ENCODE measurements around a stretch of chr2.

DNA sequence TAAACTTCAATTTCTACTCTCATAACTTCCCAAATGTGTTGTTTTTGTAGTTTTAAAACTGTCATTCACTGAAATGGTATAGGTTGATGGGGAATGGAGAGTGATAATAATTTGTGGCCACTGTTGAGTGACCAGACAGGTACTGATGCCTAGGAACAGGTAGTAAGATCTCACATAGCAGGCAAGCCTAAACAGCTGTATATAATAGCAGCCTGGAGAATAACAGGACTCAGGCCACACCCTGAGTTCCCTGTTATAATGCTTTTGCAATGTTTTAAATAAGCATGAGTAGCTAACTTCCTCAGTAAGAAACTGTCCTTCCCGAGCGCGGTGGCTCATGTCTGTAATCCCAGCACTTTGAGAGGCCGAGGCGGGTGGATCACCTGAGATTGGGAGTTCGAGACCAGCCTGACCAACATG is 1.8 kb upstream of the CCDC93 start:
- RRBS: no CpG with 5 or more reads among the region's 6 CpGs

DNA sequence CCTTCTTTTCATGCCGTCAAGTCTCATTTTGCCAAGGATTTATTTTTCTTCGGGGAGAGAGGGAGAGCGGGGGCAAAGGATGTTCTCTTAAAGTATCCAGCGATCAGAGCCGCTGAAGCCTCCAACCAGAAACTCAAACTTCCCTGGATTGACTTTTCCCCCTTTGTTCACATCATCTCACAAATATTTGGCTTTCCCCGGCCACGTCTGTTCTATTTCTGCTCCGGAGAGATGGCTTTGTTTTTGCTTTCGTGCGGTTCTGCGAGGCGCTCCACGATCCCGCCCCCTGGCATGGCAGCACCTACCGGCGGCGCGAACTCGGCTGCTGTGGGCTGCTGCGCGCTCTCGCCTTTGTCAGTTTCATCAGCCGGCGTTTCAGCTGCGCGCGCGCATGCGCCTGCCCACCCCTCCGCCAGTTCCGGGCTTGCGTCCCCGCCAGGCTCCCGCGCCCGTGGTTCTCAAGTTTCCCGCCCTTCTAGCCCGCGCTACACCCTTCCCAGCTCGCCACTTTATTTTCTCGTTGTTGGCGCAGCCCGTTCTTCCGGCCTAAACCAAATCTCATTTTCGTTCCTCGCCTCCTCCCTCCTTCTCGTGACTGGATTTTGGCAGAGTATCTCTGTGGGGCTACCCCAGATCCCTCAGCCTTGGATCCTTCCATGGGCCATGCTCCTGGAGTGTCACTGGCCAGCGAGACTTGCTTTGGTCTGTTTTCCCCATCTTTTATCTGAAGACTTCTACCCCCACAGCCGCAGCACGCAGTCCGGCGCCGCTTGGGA is 98.0 kb downstream of the INSIG2 start:
- RRBS: 2% methylated on average over 26 of the region's 53 CpGs

GRCh38 chr2:118604271-118604878 is 243.1 kb downstream of the EN1 start:
- RRBS: no CpG with 5 or more reads among the region's 6 CpGs

DNA sequence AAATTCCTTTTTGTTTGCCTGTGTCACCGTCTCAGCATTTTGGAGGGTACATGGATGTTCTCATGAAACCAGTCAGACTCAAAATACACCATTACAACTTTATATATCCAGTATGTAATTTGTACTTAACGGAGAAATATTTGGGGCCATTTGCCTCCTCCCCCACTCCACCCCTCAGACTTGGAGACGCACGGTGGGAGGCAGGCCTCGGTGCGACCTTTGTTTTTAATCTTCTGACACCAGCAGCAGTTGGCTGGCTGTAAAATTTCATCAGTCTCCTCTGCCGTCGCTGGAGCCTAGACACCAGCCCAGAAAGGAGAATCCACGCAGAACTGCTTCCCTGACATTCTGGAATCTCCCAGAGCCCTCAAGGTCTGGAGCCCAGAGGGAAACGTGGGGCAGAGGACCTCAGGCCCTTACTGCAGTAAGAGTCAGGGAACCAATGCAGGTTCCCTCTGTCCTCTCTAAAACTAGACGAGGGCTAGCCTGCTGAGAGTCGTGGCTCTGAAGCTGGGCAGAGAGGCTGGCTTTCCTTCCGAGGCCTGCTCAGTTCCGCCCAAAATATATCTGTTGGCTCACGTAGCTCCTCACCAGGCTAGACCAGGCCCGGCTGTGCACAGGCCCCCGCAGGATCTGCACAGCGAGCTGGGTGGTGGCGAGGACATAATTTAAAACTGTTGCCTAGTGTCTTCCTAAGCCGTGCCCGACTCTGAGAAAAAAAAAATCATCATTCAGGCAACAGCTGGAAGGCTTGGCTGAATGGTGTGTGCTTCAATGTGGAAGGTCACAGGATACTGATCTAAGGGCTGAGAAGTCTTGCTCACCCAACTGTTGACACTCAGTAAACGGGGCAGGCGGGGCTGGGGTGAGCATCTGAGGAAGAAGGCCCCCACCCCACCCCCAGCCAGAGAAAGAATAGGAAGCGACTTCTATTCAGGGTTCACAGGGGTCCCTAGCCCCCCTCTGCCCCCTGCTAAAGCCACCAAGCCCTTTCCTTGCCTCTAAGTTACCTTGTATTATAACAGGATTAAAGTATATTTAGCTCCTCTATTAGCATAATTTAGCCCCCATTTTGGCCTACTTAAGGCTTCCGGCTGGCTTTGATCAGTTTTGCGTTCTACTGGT is 40.4 kb downstream of the EN1 start:
- RRBS: no CpG with 5 or more reads among the region's 26 CpGs

- RRBS: no CpG with 5 or more reads among the region's 10 CpGs
These were observed 1.7 kb downstream of the STEAP3 start for GRCh38 chr2:119225018-119225972.

DNA sequence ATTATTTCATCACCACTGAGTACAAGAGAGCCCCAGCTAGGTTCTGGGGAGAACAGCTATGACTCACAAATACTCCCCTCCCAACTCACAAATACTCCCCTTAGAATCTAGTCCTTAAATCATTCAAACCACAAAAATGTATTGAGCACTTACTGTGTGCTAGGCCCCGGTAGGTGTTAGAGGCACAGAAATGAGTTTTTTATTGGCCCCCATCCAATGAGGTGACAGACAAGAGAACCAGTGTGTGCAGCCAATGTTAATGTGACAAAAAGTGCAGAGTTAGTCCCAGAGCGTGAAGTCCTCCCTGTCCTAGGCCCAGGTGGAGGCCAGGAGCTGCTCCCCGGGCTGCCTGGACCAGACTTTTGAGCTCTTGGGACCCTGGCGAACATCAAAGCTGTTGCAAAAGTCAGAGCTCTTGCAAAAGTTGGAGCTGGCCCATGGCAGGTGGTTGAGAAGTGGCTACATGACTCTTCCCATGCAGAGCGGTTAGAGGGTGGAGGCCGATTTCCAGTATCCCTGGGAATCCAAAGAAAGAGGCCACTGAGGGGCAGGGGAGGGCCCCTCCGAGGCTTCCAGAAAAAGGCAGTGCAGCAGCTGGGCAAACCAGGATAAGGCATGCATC is 9.9 kb downstream of the STEAP3 start:
- RRBS: no CpG with 5 or more reads among the region's 7 CpGs

DNA sequence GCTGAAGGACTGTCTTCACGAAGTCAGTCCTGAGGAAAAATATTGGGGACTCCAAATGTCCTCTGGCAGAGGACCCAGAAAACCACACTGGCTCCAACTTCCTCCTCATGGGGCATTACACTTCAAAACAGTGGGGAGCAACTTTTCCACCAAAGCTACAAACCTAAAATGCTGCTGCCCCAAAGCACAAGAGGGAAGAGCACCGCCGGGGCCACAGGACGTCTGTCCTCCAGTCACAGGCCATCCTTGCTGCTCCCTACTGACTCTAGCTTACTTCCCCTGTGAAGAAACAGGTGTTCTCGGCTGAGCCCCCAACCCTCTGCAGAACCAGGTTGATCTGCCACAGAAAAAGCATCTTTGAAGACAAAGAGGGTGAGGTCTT is 40.7 kb downstream of the STEAP3 start:
- RRBS: no CpG with 5 or more reads among the region's 5 CpGs

DNA sequence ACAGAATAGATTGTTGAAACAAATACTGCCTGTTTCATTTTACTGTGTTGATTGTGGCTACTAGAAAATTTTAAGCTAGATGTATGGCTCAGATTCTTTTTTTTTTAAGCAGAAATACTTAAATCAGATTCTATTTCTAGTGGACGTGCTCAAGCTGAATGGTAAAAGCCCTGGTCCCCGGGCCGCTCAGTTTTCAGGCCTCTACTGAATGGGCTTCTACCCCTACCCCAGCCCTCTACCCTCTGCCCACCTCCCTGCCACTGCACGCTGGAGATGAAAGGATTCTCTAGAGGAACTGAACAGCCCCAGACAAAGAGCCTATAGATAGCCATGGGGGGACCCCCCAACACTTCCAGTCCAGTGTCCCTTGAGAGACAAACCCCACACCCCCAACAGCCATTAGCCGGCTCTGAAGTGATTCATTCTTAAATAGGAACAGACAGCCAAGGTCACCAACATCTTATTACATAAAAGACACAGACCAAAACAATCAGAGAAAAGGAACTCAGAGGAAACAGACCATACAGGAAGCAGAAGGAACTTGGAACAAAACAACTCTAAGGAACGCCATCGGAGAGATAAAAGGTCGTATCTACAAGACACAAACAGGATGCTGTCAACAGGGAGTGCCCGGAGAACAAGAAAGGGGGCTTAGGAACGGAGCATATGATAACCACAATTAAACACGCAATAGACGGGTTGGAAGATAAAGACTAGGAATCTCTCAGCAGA is 23.5 kb downstream of the TMEM37 start:
- RRBS: no CpG with 5 or more reads among the region's 12 CpGs

- RRBS: 100% methylated on average over 2 of the region's 8 CpGs
These were observed 33.2 kb downstream of the TMEM37 start for GRCh38 chr2:119464779-119465372.

- RRBS: no CpG with 5 or more reads among the region's 8 CpGs
These were observed 33.5 kb downstream of the SCTR start for GRCh38 chr2:119490665-119491325.

GRCh38 chr2:119596564-119597056 is 52.4 kb downstream of the CFAP221 start:
- RRBS: no CpG with 5 or more reads among the region's 7 CpGs

GRCh38 chr2:119901329-119901905 is 111.5 kb upstream of the EPB41L5 start:
- RRBS: no CpG with 5 or more reads among the region's 6 CpGs

- RRBS: no CpG with 5 or more reads among the region's 16 CpGs
These were observed 15.2 kb upstream of the EPB41L5 start for GRCh38 chr2:119997616-119998049.

DNA sequence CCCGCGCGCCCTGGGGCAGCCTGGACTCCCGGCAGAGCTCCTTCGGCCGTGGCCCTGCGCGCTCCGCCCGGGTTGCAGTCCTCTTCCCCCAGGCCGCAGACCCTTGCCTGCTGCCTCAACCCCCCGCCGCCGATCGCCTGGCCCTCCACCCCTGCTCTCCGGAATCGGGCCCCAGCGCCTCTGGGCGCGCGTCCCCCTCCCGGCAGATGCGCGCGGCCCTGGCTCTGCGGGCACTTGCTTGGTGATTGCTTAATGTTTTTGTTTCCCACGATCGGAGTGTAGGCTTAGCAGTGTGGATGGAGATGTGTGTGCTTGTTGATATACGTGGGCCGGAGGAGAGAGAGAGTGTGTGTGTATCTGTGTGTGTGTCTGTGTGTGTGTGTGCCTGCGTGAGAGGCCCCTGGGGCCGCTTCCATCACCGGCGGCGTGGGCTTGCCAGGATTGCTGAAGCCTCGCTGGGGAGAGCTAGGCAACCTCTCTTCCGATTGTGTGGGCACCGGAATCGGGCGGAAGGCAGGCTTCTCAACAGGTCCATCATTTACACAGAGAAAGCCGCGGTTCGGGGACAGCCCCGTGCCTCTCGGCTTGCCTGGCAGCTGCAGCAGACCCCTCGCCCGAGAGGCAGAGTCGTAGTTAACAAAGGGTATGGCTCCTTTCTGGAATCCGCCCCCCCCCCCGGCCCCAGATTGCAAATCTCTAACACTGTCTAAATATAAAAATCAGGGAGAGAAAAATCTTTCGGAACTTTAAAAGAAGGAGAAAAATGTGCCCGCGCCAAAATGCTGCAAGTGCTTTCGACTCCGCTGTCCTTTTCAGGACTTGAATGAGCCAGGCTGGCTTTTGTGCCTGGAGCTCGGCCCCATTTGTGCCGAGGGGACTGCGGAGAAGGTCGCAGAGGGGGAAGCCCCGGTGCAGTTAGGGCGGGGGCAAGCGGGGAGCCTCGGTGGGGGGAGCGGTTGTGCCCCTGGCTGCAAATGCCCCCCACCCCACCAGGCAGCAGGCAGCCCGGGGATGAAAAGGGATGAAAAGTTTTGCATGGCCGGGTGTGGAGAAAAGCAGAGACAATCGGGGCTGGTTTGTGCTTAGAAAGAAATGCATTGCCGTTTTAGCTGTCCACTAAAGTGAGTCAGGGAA is 1.2 kb downstream of the INHBB start:
- RRBS: 67% methylated on average over 31 of the region's 68 CpGs

DNA sequence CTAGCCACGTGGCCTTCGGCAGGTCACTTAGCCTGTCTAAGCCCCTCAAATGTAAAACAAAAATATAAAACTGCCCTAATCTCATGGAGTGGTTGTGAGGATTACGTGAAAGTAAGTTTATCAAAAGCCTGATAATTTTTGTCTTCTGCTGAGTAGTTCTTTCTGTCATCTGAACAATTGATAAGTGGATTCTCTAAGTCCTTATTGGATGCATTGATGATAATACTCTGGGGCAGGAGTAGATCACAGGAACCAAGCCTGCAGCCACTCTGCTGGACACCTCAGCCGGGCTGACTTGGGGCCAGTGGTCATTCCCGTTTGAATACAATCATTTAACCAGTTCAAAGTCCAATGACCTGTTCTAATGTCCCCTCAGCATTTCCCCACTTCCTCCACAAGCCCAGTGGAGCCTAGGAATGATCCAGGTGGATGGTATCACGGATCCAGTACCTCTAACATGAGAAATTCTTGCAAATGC is 170.6 kb downstream of the INHBB start:
- RRBS: no CpG with 5 or more reads among the region's 6 CpGs

- RRBS: 97% methylated on average over 3 of the region's 15 CpGs
These were observed 180.3 kb downstream of the INHBB start for GRCh38 chr2:120526113-120526662.

DNA sequence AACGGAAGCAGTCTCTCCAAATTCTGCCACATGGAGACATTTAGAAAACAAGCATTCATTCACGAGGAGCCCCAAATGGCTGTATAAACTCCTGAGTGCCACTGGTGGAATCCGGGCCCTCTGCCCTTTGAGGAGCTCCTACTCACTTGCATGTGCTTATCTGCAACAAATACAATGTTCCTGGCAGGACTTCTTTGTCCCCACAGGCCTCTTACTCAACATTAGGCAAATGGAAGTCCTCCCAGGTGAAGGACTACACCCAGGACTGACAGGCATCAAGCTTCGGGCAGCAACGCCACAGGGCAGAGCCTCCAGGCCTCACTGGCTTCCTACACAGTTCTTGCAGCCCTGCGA is 187.1 kb upstream of the GLI2 start:
- RRBS: no CpG with 5 or more reads among the region's 6 CpGs

- RRBS: 73% methylated on average over 32 of the region's 105 CpGs
These were observed 148.5 kb upstream of the GLI2 start for GRCh38 chr2:120586725-120588074.

DNA sequence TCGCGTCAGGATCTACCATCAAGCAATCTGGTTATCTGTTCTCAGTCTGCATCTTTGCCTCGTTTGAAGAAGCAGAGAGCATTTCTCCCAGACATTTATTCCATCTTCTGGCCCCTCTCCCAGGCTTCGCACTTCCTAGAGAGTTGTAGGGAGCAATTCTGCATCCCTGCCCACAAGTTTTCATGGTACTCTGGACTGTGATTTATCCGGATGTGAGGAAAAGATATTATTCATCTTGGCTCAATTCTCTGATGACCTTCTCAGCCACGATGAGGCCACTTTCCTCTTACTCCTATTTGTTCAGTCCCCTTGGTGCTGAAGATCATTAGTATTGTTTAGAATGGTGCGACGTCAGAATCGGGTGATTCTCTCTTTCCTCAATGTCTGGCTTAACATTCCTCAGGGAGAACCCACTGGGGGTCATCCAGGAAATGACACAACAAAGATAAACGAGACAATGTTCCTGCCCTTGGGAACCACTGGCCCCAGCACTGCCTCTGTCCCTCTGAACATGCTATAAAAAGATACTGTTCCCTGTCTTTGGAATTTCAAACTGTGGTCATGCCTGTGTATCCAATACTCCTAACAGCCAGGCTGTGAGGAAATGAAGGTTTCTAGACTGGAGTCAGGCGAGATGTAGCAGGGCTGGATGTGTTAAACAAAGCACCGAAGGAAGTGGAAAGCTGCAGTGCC is 13.0 kb upstream of the GLI2 start:
- RRBS: no CpG with 5 or more reads among the region's 12 CpGs

GRCh38 chr2:120741239-120742464 is 6.0 kb downstream of the GLI2 start:
- RRBS: 75% methylated on average over 17 of the region's 84 CpGs